ENCODE measurements around the gene TSSC4.

GRCh38 chr11:2305949-2307029, 4.5 kb downstream of the TSPAN32 start:
- PRO-cap, 3 experiments = peak in 2 of 3 experiments; most common minus-strand start chr11:2306611 (in 2)

GRCh38 chr11:2373699-2374082, 3.4 kb upstream of the CD81 start:
- PRO-cap, 3 experiments = no peak in any of the 3 experiments

GRCh38 chr11:2375084-2375944, 1.8 kb upstream of the CD81 start:
- PRO-cap, 3 experiments = no peak in any of the 3 experiments

GRCh38 chr11:2375945-2376572, 1.1 kb upstream of the CD81 start:
- PRO-cap, 3 experiments = no peak in any of the 3 experiments

- PRO-cap, 3 experiments = peak in 2 of 3 experiments; most common minus-strand start chr11:2383065 (in 1)
These were observed 5.9 kb downstream of the CD81 start for GRCh38 chr11:2382789-2383690.

DNA sequence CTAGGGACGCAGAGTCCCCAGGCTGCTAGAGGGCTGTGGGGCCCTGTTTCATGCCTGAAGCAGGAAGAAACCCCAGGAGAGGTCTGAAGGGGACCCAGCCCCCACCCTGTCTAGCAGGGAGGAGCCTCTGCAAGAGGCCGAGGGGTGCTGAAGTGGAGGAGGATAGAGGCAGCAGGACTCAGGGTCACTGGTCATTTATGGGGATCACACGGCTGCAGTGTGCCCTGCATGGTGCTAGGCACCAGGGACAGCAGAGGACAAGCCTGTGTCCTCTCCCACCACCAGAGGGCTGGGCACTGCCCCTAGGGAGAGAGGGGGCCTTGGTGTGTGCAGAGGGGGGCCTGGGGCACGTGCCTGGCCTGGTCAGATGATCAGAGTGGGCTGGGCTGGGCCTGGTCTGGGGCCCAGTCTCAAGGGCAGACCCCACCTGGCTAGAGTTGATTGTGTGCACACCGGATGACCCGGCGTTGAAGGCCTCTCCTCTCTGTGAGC, 11.4 kb upstream of the TSSC4 start:
- PRO-cap, 3 experiments = no peak in any of the 3 experiments

DNA sequence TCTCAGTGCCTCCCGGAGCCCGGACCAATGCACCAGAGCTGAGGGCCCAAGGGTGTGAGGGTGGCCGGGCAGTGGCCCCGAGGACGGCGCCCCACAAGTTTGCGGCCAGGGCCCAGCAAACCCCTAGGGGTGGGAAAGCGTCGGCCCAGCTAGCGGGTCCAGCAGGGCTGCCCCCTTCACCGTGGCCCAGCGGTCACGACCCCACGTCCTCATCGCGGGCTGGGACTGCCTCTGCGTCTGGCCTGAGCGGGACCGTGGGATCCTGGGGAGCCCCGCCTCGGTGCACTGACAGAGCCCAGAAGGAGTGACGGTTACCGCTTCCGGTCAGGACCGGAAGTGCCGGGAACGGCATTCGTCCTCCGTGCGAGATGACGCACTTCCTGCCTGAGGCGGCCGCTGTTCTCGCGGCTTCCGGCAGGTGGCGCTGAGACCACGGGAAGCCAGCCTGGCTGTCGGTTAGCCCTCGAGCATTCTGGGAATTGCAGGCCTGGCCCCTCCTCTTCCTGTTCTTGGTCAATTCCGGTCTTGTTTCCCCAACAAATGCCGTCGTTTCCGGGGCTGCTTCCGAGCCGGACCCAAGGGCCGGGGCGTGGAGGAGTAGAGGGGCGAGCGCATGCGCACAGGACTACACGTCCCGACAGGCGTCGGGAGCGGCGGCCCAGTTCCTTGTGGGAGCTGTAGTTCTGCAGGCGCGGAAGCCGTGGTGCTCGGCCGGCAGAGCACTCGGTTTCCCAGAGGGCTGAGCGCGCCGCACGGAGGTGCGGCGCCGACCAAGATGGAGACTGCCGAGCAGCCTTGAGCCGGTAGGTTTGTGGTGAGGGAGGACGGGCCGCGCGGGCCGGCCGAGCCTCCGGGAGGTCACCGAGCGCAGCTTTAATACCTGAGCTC, at the start of gene TSSC4:
Gene TSSC4 (plus strand): TSS at position 755 of the 888 bp plus-strand sequence.
- PRO-cap, 3 experiments = peak in 3 of 3 experiments; most common plus-strand start position 567 of the sequence (in 3); most common minus-strand start position 287 of the sequence (in 3)

- PRO-cap, 3 experiments = no peak in any of the 3 experiments
These were observed 83.9 kb downstream of the KCNQ1 start for GRCh38 chr11:2528585-2529325.

GRCh38 chr11:2547855-2548449, 103.1 kb downstream of the KCNQ1 start:
- PRO-cap, 3 experiments = no peak in any of the 3 experiments

GRCh38 chr11:2644735-2645296, 200.0 kb downstream of the KCNQ1 start:
- PRO-cap, 3 experiments = no peak in any of the 3 experiments

GRCh38 chr11:2645700-2646947, 201.3 kb downstream of the KCNQ1 start:
- PRO-cap, 3 experiments = no peak in any of the 3 experiments

GRCh38 chr11:2655935-2656827, 211.4 kb downstream of the KCNQ1 start:
- PRO-cap, 3 experiments = no peak in any of the 3 experiments

DNA sequence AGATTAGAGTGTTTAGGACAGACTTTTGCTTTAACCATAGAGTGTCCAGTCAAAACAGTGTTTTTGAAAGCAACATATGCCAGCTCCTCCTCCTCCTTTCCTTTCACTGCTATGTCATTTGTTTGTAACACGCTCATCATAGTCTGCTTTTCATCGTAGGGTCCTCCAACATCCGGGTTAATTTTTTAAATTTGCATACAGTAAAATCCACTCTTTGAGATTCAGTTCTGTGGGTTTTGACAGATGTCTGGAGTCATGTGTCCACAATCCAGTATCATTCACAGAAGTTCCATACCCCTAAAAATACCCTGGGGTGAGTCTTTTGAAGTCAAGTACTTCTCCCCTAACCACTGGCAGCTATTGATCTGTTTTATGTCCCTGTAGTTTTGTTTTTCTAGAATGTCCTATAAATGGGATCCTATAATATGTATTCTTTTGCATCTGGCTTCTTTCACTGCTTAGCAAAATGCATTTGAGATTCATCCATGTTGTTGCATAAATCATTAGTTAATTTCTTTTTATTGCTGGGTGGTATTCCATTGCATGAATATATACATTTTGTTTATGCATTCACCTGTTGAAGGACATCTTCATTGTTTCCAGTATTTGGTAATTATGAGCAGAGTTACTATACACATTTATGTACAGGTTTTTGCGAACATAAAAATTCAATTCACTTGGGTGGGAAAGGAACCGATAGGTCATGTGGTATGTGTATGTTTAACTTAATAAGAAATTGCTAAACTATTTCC, 214.3 kb downstream of the KCNQ1 start:
- PRO-cap, 3 experiments = no peak in any of the 3 experiments

DNA sequence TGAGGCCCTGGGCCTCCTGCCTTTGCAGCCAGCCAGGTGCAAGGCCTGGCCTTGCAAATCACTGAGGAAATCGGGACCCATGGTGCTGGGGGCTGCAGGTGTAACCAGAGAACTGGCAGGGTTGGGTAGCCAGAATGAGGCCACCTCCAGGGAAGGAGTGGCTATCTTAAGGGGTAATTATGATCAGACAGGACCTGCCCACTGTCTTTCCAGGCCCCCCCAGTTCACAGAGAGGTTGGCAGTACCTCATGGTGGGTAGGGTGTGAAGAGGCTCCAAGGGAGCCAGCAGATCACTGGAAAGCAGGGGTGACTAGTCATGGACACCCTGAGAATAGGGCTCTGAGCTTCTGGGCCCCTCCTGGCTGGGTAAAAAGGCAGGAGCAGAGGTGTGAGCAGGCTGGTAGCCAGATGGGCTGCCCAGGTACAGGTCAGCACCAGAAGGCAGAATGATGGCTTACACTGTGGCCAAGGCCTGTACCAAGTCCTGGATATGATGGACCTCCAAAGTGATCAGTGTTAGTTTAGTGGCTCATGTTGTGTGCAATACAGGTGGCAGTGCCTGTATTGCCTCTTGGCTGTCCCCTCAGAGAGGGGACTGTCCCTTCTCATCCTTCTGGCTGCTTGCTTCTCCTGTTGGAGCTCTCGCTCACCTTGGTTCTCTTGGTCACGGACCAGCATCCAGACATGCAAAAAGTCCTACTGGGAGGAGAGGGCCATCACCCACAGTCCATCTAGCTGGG, 218.3 kb downstream of the KCNQ1 start:
- PRO-cap, 3 experiments = no peak in any of the 3 experiments

DNA sequence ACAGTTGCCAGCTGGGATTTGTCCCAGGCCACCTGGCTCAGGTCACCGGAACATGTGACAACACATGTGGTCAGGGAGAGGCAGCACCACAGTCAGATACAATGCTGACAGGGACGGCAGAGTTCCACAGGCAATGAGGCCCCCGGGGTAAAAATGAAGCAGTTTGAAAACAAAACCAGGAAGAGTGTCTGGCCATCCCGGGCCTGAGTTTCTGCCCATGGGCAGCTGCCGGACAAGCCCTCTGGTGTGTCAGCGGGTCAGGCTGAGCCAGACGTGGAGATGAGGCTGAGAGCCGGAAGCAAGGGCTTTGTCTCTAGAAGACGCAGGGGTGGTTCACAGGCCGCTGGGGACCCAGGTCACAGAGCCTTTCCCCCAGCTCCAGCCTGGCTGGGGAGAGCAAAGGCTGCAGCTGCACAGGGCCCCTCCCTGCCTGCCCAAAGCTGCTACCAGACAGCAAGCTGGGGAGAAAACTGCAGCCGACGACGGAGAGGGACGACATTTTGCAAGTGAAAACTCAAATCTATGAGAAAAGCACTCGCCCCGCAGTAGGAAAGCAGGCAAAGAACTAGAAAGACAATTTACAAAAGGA, 80.6 kb downstream of the CDKN1C start:
- PRO-cap, 3 experiments = no peak in any of the 3 experiments

DNA sequence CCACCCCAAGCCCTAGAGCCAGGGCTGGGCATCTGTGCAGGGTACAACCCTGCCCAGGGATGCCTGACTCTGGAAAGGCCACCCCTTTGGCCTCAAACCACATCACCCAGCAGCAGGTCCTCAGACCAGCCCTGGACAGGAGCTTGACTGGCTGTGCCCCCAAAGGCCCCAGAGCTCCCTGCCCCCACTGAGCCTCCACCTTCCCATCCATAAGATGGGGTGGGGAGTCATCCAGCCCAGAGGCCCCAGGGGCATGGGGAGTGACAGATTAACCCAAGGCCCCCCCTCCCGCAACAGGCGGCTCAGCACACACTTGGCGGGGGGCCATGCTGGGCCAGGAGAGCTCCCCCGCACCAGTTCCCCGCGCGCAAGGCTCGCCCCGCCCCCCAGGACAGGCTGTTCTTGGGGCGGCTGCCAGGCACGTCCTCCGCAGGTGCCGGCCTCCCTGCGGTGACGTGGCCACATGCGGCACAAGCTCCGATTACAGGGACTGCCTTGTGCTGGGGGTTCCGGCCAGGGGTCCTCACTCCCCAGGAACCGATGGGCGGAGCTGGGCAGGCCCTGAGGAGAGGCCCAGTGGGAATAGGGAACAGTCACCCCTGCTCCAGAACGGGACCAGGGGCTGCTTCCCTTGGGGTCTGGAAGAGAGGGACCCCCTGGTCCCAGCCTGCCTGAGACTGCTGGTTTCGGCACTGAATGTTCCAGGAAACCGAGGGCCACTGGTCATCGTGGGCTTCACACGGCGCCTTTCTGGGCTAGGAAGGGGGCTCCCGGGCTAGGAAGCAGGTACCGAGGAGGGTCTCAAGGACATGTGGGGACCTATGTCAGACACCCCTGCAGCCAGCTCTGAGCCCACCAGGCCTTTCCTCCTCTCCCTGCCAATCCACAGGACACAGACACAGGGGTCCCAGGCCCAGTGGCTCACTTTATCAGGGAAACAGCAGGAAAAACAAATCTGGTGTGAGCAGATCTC, 5.1 kb upstream of the CDKN1C start:
- PRO-cap, 3 experiments = peak in 1 of 3 experiments; most common plus-strand start position 471 of the sequence (in 1)

GRCh38 chr11:2924368-2924941, 4.8 kb downstream of the PHLDA2 start:
- PRO-cap, 3 experiments = no peak in any of the 3 experiments

GRCh38 chr11:2940129-2941088, 11.2 kb upstream of the PHLDA2 start:
- PRO-cap, 3 experiments = no peak in any of the 3 experiments

- PRO-cap, 3 experiments = no peak in any of the 3 experiments
These were observed 13.9 kb upstream of the PHLDA2 start for GRCh38 chr11:2943085-2943482.

- PRO-cap, 3 experiments = no peak in any of the 3 experiments
These were observed 16.2 kb upstream of the PHLDA2 start for GRCh38 chr11:2945319-2945961.

Data from Metastatic Breast Carcinoma in the Ovary (tissue), 3 donors.